A375 (cell line): ENCODE data around the genes OR6C75, OR6C2, OR6C68 and PA2G4.

DNA sequence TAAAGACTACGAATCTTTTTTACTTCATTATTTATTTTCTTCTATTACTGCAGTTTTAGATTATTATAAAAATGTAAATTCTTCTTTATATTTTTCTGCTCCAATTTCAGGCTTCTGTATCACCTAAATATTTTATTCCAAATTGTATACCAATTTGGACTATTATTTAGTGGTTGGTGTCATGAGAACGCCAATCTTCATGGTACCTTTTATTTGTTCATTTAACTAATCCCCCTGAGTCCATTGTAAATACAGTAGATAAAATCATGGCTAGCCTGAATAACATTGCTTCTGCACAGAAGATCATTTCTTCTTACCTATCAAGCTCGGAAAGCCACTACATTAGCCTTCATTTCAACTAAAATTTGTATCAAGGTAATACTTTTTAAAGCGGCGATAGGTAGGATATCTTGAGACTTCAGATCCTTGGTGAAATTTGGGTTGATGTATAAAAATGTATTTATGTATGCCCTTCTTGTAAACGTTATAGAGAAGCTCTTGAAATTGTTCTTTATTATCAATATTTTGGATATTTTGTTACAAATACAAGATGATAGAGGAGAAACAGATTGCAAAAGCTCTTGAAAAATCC lies at the start of gene OR6C75:
TSS of gene OR6C75 (plus strand) at position 326 of the 592 bp plus-strand sequence.
- RAMPAGE, long total RNA, result no peak

GRCh38 chr12:55443914-55444341 lies at the start of gene OR6C2:
OR6C2 (plus strand) TSS chr12:55444076.
- RAMPAGE, long total RNA, result no peak

DNA sequence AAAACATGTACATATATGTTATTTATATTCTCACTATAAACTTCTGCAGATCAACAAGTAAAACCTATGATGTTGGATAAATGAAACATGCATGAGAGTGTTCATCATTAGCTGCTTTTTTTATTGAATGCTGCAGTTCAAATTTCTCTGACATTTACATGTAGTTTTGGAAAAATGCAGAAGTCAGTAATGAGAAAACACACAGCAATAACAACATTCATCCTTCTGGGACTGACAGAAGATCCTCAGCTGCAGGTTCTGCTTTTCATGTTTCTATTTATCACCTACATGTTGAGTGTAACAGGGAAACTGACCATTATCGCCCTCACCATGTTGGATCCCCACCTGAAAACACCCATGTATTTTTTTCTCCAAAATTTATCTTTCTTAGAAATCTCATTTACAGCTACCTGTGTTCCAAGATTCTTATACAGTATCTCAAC lies at the start of gene OR6C68:
TSS of gene OR6C68 (plus strand) at position 190 of the 443 bp plus-strand sequence.
- RAMPAGE, long total RNA, result no peak

GRCh38 chr12:55745892-55746519 lies 3.1 kb downstream of the GDF11 start:
- RAMPAGE, long total RNA, result no peak

- RAMPAGE, long total RNA, result no peak
These were observed 25.7 kb downstream of the PYM1 start for GRCh38 chr12:55901826-55902527.

GRCh38 chr12:55931278-55931859 lies 407 bp downstream of the DGKA start:
- RAMPAGE, long total RNA, result no peak

- RAMPAGE, long total RNA, result no peak
These were observed 3.8 kb downstream of the IKZF4 start for GRCh38 chr12:56024564-56025108.

DNA sequence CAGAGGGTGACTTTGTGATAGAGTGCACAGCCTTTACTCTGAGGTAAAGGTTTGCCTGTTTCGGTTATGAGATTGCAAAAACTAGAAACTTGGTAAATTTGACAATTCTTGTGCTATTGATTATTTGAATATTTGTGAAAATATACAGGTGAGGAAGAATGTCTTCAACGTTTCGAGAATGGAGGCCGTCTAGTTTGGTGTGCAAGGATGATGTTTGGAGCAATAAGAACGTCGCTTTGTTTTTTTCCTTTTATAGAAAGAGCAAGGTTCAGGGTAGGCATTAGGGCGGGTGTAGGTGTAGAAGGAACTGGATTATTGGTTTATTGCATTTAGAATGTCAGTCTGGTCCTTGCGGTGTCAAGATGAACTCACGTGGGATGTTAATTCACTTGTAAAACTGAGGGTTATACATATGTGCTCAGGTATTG lies 1.1 kb downstream of the RPS26 start:
- RAMPAGE, long total RNA, result no peak

- RAMPAGE, long total RNA, result no peak
These were observed 493 bp upstream of the PA2G4 start for GRCh38 chr12:56103891-56104240.

- RAMPAGE, long total RNA, result no peak
These were observed at the start of gene PA2G4 for GRCh38 chr12:56104241-56104853. PA2G4 (plus strand) TSS chr12:56104559.

GRCh38 chr12:56119906-56120623 lies 2.0 kb downstream of the ZC3H10 start:
- RAMPAGE, long total RNA, result no peak

GRCh38 chr12:56127379-56127725 lies 715 bp upstream of the ESYT1 start:
- RAMPAGE, long total RNA, result no peak

GRCh38 chr12:56158535-56159434 lies 626 bp downstream of the MYL6 start:
- RAMPAGE, long total RNA, result no peak

GRCh38 chr12:56181568-56181965 lies 7.7 kb downstream of the SMARCC2 start:
- RAMPAGE, long total RNA, result no peak

DNA sequence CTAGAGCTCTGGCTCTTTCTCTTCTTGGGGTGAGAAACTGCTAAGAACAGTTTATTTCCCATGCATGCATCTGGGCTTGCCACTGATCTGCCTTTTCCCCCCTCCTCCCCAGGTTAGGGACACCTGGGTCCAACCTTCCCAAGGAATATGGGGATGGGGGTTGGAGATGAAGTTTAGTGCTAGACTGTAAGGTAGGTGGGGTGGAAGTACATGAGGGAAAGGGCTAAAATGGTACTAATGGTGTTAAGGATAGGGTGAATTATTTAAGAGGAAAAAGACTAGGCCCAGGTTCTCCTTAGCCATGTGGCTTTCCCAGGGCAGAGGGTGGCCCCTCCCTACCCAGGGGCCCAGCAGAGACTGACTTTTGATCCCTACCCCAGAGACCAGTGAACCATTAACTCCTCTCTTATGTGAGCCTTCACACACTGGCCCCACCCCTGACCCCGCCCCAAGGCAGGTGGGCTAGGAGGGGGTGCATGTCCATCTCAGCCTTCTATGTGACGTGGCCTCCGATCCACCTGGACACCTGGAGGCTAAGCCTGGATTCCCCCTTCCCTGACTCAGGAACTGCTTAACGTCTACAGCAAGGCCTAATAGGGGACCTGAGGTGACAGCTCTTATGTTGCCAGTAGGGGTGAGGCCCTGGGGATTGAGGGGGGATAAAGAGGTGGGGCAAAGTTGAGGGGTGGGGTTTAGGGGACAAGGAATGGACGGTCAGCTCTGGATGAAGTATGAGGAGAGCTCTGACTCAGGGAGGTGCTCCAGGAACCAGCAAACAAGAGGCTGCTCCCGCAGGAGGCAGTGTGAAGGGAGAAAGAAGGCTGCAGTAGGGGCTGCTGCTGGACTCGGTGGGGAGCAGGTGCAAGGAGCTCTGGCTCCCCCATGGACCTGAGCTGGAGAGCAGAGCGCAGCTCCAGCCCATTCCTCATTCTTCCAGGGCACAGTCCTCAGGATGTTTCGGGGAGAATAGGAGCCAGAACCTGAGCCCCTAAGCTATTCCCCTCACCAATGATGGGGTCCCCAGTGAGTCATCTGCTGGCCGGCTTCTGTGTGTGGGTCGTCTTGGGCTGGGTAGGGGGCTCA lies 757 bp downstream of the SLC39A5 start:
- RAMPAGE, long total RNA, result no peak

DNA sequence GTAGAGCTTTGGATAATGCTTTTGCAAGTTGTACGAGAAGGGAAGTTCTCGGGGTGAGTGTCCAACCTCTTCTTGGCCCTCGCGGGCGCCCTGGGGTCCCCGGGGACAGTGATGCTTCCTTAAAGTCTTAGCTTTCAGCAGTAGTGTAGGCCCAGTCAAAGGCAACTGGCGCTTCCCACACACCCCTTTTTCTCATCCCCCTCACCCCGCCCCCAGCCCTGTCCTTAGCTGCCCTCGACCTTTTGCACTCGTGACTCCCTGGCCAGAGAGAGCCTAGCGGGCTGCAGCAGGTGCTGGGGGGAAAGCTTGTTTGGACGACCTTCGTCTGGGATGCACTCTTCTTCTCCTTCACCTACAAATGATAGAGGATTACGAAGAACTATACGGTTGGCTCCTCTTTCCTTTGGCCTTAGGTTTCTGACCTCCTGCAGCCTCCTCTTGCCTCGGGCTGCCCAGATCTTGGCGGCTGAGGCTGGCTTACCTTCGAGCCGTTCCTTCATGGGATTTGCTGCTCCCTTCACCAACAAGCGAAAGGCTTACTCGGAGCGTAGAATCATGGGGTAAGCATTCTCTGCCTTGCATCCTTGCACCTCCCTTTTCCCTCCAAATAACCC lies 746 bp downstream of the COQ10A start:
- RAMPAGE, long total RNA, result no peak

DNA sequence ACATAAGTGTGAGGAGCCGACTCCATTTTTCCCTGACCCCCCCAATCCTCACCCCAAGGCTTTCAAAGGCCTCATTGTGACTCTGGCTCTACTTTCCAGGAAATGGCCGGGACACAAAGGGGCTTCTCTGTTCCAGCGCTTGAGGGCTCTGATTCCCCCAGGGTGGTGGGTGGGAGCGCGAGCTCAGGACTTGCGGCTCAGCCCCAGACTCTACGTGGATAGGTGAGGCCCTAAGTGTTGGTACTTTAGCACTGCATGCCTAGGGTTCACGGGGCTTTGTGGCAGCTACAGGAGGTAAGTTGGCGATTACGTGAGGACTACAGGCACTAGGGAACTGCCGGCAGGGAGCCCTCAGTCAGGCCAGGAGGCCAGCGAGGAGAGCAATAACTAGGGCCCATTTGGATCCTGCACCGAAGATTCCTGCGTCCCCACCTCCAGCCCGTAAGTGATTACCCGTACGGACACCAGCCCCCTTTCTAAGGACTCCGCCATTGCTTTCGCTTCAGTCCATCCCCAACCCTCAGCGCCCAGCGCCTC lies 456 bp downstream of the CNPY2 start:
- RAMPAGE, long total RNA, result no peak

- RAMPAGE, long total RNA, result no peak
These were observed 7.3 kb upstream of the CNPY2 start for GRCh38 chr12:56322894-56323736.

GRCh38 chr12:56348385-56348712 lies 9.7 kb downstream of the IL23A start:
- RAMPAGE, long total RNA, result no peak

- RAMPAGE, long total RNA, result no peak
These were observed 13.2 kb upstream of the APOF start for GRCh38 chr12:56375720-56376296.